SK-MEL-5 (cell line): ENCODE results near the gene CLDN9.

DNA sequence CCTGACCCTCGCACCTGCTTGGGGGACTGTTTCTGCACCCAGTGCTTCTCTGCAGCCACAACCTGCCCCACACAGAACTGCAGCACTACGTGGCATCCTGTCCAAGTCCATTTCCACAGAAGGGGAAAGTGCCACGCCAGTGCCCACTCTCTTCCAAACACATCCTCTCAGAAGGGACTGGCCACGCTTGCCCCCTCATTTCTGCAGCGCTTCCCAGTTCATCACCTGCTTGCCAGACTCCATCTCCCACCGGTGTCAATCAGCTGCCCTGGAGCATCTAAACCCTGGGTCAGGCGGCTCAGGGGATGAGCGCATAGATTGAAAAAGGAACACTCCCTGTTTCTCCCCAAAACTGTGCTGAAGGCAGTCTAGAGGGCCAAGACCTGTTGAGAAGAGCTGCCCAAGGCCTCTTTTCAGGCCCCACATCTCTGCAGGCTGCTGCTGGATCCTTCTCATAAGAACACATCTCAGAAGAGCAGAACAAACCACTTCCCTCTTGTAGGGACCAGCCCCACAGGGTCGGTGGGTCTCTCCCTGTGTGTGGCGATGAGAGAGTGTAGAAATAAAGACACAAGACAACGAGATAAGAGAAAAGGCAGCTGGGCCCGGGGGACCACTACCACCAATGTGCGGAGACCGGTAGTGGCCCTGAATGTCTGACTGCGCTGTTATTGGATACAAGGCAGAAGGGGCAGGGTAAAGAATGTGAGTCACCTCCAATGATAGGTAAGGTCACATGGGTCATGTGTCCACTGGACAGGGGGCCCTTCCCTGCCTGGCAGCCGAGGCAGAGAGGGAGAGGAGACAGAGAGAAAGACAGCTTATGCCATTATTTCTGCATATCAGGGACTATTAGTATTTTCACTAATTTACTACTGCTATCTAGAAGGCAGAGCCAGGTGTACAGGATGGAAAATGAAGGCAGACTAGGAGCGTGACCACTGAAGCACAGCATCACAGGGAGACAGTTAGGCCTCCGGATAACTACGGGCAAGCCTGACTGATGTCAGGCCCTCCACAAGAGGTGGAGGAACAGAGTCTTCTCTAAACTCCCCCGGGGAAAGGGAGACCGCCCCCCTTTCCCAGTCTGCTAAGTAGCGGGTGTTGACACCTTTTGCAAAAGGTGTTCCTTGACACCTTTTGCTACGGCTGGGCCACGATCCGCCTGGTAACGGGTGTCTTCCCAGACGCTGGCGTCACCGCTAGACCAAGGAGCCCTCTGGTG is 22.1 kb upstream of the KCTD5 start:
RAMPAGE:
- cytosol, long total RNA, result no peak
- long total RNA, result no peak
- nucleus, long total RNA, result no peak

DNA sequence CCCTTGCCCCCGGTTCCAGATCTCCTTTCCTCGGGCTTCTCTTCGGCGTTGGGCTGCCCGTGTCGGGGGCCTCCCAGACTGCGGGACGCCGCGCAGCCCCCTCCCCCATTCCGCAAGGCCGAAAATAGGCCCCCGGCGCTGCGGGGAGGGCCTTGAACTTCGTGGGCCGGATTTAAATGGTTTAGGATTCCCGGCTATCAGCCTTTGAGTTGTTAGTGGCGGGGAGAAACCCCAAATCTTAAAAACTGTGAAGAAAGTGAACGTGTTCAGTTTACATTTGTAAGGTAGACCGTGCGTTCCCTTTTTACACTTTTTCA is 760 bp downstream of the SRRM2 start:
RAMPAGE:
- cytosol, long total RNA, result no peak
- long total RNA, result no peak
- nucleus, long total RNA, result no peak

RAMPAGE:
- cytosol, long total RNA, result no peak
- long total RNA, result no peak
- nucleus, long total RNA, result no peak
Measured at GRCh38 chr16:2753557-2753959, 1.1 kb downstream of the SRRM2 start.

DNA sequence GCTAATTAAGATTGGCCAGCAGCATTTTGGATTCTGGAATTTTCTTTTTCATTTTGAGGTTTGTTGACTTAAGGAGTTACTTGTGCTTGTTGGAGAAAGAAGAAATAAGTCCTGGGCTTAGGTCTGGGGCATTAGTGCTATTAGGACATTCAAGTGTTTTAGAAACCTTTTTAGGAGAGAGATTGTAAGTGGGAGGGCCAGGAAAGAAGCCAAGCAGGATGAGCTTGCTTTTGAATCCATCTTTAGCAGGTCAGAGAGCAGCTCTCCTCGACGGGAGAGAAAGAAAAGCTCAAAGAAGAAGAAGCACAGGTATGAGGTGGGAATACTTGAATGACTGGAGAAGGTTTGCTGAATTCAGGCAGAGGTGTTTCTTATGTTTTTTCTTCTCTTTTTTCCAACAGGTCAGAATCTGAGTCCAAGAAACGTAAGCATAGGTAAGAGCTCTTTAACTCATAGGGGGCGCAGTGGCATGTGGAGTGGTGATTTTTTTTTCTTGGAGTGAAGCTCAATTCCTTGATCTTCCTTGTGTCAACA is 6.4 kb downstream of the SRRM2 start:
RAMPAGE:
- cytosol, long total RNA, result no peak
- long total RNA, result no peak
- nucleus, long total RNA, result no peak

DNA sequence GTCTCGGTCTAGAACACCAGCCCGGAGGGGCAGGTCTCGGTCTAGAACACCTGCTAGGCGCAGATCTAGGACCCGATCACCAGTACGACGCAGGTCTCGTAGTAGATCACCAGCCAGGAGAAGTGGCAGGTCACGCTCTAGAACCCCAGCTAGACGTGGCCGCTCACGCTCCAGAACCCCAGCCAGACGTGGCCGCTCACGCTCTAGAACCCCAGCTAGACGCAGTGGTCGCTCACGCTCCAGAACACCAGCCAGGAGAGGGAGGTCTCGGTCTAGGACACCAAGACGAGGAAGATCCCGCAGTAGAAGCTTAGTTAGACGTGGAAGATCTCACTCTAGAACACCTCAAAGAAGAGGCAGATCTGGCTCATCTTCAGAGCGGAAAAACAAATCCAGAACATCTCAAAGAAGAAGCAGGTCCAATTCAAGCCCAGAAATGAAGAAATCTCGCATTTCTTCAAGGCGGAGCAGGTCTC is 9.9 kb downstream of the SRRM2 start:
RAMPAGE:
- cytosol, long total RNA, result no peak
- long total RNA, result no peak
- nucleus, long total RNA, result no peak

DNA sequence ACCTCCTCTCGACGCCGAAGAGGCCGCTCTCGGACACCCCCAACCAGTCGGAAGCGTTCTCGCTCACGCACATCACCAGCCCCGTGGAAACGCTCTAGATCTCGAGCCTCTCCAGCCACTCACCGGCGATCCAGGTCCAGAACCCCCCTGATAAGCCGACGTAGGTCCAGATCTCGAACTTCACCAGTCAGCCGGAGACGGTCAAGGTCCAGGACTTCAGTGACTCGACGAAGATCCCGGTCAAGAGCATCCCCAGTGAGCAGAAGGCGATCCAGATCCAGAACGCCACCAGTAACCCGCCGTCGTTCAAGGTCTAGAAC is 11.1 kb downstream of the ELOB start:
RAMPAGE:
- cytosol, long total RNA, result no peak
- long total RNA, result no peak
- nucleus, long total RNA, result no peak

GRCh38 chr16:2767719-2768722 is 9.1 kb downstream of the ELOB start:
RAMPAGE:
- cytosol, long total RNA, result no peak
- long total RNA, result no peak
- nucleus, long total RNA, result no peak

RAMPAGE:
- cytosol, long total RNA, result no peak
- long total RNA, result no peak
- nucleus, long total RNA, result no peak
Measured at GRCh38 chr16:2777457-2777659, 278 bp upstream of the ELOB start.

GRCh38 chr16:2874749-2875229 is 8.2 kb upstream of the FLYWCH2 start:
RAMPAGE:
- cytosol, long total RNA, result no peak
- long total RNA, result no peak
- nucleus, long total RNA, result no peak

RAMPAGE:
- cytosol, long total RNA, result no peak
- long total RNA, result no peak
- nucleus, long total RNA, result no peak
Measured at GRCh38 chr16:2912288-2913162, 794 bp downstream of the FLYWCH1 start.

RAMPAGE:
- cytosol, long total RNA, result no peak
- long total RNA, result no peak
- nucleus, long total RNA, result no peak
Measured at GRCh38 chr16:2969912-2970701, 959 bp downstream of the PAQR4 start.

DNA sequence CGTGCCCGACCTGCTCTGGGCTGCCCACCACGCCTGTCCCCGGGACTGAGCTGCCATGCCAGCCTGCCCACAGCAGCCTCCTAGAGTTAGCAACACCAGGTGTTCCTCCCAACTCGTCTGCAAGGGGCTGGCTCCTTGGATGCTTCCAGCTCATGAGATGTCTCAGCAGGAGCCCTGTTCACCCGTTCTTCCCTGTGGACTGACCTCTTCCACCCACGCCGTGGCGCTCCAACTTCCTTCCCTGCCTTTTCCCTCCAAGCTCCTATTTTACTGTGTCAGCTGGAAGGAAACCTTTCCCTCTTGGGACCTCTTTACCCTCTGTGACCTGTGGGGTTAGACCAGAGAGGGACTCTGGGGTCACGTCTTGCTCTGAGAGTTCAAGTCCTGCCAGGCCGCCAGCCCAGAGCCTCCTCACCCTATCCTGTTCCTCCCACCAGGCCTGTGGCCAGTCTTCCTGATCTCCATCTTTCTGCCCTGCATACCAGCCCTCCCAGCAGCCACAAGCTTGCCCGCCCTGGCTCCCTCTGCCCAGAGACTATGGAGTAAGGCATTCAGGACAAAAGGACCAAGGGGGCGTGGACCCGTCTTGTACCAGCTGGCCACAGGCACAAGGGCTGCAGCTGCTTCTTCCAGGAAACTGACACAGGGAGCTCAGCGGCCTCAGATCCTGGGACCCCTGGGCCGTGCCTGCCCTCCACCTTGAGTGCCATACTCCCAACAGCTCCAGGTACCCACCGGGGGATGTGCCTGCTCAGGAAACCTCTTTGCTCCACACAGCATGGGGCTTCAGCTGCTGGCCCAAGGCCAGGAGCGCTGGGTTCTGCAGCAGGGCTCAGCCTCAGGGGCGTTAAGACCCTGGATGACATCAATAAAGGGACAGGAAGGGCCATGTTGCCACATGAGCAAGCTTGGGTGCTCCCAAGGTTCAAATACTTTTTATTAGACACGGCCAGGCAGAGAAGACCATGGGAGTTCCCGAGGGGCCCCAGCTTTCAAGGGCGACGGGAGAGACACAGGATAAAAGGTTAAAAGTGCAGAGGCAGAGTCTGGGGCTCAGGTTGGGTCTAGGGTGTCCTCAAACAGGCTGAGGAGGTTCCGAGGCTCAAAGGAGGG is 3.1 kb downstream of the PAQR4 start:
RAMPAGE:
- cytosol, long total RNA, result no peak
- long total RNA, result no peak
- nucleus, long total RNA, result no peak

RAMPAGE:
- cytosol, long total RNA, result no peak
- long total RNA, result no peak
- nucleus, long total RNA, result no peak
Measured at GRCh38 chr16:3008485-3009045, 4.2 kb upstream of the CLDN9 start.

DNA sequence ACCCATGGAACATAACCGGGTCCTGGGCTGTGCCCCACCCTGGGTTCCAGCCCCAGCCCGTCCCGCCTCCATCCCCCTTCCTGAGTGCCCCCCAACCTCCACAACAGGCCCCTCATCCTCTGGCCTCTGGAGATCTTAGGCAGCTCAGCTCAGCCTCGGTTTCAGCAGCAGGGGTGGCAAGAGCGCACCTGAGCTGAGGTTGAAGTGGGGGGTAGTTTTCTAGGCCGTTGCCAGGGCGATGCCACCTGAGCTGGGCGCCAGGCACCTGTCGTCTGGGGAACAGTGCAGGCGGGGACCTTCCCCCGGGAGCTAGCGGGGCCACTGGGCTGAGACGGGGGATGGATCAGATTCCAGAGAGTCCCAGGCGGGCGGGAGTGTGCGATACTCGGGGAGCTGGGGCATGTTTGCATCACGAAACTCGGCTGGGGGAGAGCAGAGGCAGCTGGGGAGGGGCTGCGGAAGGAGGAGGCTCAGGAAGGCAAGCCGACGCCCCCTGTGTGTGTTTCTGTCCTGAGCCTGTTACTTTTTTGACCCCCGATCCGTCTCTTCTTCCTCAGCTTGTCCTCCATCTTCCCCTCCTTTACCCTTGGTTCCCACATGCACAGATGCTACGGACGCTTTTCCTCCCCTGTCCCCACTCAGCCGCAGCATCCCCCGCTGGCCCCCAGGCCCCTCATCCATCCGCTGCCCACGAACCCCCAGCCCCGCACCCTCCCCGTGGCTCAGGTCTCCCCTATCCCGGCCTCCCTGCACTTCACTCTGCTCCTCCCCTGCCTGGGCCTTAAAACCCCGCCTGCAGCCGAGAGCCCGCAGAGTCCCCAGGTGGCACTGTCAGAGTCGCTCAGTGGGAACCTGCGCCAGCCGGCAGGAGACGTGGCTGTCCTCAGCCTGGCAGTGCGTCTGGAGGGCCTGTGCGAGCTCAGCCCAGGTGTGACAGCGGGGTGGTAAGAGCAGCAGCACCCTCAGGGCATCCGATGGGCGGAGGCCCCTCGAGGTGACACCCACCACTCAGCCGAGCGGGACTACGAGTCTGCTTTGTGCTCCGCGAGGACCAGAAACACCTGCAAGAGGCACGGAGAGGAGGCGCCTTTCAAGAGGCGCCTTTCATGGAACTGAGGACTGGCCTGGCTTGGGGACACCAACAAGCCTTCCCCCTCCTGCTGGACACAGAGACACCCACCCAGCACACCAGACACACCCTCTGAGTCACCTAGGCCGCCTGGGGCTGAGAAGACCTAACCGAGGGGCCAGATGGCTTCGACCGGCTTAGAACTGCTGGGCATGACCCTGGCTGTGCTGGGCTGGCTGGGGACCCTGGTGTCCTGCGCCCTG is at the start of gene CLDN9:
Gene CLDN9 (plus strand): TSS at position 812 of the 1,332 bp plus-strand sequence.
RAMPAGE:
- cytosol, long total RNA, result no peak
- long total RNA, result no peak
- nucleus, long total RNA, result no peak

DNA sequence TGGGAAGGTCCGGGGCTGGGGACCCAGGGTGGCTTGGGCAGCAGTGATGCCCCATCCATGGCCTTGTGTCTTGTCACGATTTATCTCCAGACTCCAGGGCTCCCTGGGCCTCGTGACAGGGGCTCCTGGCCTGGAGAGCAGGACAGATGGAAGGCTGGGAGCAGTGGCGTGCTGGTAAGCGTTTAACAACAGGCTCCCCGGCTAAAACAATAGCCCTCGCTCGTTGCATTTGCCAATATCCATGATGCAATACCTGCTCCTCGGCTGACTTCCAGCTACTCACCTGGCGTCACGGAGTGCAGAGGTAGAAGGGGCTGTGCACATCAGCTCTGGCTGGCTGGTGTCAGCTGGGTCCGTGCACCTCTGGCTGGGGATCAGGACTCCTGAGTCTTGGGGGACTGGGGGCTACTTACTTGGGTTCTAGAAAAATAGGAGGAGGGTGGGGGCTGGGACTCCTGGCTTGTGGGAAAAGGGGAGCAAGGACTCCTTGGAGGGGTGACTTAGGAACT is 1.5 kb upstream of the BICDL2 start:
RAMPAGE:
- cytosol, long total RNA, result no peak
- long total RNA, result no peak
- nucleus, long total RNA, result no peak

DNA sequence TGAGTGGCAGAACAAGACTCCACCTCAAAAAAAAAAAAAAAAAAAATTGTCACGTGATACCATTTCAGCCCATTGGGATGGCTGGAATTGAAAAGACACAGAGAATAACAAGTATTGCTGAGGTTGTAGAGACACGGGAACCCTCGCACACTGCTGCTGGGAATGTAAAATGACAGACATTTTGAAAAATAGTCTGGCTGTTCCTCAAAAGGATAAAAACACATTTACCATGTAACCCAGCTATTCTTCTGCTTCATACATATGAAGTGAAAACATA is 2.8 kb upstream of the IL32 start:
RAMPAGE:
- cytosol, long total RNA, result no peak
- long total RNA, result no peak
- nucleus, long total RNA, result no peak

DNA sequence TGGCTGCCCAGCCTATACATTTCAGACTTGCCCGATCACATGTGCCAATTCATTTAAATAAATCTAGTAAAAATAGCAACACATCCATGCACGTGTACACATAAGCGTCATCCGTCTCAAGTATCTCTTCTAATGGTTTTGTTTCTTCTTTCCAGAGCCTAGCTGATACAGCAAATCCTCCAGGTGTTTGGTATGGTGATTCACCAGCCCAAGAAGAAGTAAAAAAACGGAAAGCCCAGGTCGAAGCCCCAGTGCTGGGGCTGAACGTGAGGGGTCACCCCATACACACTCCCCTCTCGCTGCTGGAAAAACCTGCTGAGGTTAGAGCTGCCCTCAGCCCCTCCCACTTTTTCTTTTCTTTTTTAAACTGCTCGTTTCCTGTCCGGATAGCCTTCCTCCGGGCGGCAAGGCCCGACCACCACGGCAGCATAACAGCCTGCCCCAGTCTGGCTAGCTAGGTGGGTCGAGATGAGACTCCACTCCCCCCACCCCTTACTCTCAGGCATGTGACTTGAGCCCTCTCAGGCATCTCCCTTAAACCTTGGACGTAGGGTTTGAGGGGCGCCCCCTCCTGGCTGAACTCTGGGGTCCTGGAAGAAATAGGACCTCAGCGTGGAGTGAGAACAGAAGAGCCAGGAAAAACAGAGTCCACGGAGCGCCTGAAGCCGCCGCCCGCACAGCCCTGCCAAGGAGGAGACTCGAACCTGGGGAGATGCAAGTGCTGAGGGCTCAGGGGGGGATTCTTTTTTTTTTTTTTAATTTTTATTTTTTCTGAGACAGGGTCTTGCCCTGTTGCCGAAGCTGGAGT is 39.3 kb downstream of the ZNF213 start:
RAMPAGE:
- cytosol, long total RNA, result no peak
- long total RNA, result no peak
- nucleus, long total RNA, result no peak

DNA sequence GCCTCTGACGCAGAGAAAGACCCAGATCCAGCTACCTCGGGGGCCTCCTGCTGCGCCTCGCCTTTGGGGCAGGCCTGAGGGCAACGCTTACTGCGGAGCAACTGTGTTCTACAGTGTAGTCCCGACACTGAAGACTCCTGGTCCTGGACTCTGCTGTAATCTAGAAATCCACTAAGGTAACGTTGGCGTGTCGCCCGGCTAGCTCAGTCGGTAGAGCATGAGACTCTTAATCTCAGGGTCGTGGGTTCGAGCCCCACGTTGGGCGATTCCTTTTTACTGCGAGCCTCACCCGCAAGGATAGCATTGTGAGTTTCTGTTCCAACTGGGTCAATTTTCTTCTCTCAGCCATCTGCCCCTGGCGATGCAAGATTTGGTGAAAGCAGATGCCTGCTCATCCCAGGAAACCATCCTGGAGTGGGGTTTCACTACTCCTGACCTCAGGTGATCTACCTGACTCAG is 40.7 kb downstream of the ZNF213 start:
RAMPAGE:
- cytosol, long total RNA, result no peak
- long total RNA, result no peak
- nucleus, long total RNA, result no peak

DNA sequence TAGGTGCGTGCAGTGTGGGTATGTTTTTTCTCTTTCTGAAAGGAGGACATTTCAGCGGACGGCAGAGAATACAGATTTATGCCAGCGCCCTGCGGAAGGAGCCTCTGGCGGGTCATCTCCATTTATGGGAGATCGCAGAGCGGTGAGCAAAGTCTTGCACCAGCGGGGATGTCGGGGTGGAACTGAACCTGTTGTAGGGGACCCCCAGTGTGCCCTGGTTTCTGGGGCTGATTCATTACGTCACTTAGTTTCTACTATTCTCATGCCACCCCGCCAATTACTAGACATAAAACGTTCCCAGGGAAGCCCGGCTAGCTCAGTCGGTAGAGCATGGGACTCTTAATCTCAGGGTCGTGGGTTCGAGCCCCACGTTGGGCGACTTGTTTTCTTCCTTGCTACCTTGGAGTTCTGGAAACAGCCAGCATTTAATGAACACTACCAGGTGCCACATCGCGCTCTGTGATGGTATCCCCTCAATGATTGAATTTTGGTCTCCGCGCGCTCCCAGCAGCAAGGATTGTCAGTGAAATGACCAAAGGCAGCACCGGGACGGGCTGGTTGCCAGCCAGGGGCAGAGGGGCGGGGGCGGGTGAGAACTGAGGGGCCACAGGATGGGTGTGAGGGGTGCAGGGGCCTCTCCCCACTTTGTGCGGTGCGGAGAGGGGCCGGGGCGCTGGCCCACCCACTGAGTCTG is 43.6 kb downstream of the ZNF200 start:
RAMPAGE:
- cytosol, long total RNA, result no peak
- long total RNA, result no peak
- nucleus, long total RNA, result no peak

DNA sequence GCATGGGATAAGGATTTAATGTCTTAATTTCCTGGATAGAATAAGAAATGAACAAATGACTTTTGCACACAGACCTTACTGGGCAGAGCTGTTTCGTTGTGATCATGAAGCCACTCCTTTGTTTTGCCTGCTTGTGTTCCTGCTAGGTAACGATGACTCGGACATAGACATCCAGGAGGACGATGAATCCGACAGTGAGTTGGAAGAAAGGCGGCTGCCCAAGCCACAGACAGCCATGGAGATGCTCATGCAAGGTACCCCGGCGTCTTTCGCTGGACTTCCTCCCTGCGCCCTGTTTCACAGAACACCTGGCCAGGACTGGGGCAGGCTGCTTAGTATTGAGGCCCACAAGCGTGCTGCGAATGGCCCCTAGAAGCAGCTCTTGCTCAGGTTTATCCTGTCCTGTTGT is 29.6 kb downstream of the CLUAP1 start:
RAMPAGE:
- cytosol, long total RNA, result no peak
- long total RNA, result no peak
- nucleus, long total RNA, result no peak